Epithelial cell of proximal tubule (primary cell): ENCODE results near the genes BGN, PLXNB3, IRAK1 and MECP2.

DNA sequence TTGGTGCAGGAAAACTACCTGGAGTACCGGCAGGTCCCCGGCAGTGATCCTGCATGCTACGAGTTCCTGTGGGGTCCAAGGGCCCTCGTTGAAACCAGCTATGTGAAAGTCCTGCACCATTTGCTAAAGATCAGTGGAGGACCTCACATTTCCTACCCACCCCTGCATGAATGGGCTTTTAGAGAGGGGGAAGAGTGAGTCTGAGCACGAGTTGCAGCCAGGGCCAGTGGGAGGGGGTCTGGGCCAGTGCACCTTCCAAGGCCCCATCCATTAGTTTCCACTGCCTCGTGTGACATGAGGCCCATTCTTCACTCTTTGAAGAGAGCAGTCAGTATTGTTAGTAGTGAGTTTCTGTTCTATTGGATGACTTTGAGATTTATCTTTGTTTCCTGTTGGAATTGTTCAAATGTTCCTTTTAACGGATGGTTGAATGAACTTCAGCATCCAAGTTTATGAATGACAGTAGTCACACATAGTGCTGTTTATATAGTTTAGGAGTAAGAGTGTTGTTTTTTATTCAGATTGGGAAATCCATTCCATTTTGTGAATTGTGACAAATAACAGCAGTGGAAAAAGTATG is 3.4 kb downstream of the MAGEA12 start:
- RAMPAGE, long total RNA, result no peak
- RRBS, result no CpG with 5 or more reads among the region's 7 CpGs

DNA sequence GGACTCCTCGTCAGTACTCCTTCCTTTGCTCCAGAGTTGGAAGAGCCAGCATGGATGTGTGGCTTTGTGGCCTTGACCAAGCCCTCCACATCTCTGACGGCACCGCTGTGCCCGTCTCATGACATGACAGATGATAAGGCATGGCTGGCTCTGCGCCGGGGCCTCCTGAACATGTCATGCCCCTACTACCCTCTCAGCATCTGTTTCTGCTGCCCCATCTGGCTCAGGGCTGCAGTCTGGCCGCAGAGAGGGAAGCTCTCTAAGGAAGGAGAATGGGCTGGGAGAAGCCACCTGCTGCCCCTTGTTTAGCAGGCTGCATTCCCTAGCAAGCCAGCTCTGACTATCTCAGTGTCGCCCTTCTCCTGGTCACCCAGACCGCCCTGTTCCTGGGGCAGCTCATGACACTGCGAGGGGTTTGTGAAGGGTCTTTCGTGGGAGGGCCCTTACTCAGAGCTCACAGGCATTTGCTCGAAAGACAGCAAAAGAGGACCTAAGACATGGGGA is 7.2 kb downstream of the ZNF185 start:
- RAMPAGE, long total RNA, result no peak
- RRBS, result no CpG with 5 or more reads among the region's 12 CpGs

DNA sequence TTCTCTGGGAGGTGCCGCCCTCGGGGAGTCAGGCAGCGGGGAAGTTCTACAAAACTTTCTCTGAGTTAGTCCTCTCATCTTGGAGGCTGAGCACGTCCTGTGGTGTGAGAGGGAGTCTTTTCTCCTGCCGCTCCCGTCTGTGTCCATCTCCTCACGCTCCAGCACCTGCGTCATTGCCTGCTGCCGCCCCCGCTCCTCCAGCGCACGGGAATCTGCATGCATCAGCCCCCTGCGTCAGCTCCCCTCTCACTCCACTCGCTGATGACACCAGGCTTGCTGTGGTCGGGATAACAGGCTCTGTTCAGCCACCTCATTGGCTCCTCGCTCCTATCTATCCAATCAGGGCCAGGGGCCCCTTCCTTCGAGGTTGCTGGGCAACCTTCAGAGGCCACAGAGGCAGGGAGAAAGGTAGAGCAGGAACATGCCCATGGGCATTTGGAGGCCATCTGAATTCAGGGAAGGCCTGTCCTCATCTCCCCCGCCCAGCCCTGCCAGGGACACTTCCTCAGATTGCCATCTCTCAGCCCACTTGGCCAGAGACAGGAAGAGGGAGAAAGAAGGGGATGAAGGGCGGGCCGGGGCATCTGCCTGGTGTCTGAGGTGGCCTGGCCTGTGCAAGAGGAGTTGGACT is 9.3 kb downstream of the ZNF185 start:
- RAMPAGE, long total RNA, result no peak
- RRBS, result no CpG with 5 or more reads among the region's 20 CpGs

DNA sequence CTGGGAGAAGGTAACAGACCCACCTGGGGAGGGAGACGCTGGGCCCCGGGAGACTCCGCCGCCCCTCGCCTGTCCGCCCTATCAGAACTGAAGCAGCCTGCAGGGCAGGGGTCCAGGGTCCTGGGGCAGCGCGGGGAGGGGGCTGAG is 232 bp downstream of the PNMA3 start:
- RAMPAGE, long total RNA, result no peak
- RRBS, result 2% methylated on average over 2 of the region's 8 CpGs

GRCh38 chrX:153226537-153227160 is 39.3 kb upstream of the PWWP4 start:
- RAMPAGE, long total RNA, result no peak
- RRBS, result no CpG with 5 or more reads among the region's 11 CpGs

DNA sequence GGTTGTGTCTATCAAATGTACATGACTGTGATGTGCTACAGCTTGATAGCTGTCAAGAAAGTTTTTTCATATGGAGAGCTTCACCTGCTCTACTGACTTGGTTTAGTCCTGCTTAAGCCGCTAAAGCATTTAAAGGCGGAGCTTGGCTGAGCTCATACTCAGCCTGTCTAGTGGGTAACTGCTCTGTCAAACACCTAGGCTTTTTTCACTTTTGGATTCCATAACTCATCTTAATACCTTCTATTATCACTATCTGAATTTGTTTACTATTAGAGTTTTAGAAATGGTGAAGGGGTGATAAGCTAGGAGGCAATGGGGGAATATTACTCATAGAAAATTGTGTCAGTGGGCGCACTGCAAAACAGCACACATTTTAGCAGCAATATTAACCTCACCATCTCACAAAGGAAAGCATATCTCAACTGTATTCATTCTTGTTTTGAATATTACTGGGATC is 20.4 kb upstream of the PWWP4 start:
- RAMPAGE, long total RNA, result no peak
- RRBS, result no CpG with 5 or more reads among the region's 3 CpGs

DNA sequence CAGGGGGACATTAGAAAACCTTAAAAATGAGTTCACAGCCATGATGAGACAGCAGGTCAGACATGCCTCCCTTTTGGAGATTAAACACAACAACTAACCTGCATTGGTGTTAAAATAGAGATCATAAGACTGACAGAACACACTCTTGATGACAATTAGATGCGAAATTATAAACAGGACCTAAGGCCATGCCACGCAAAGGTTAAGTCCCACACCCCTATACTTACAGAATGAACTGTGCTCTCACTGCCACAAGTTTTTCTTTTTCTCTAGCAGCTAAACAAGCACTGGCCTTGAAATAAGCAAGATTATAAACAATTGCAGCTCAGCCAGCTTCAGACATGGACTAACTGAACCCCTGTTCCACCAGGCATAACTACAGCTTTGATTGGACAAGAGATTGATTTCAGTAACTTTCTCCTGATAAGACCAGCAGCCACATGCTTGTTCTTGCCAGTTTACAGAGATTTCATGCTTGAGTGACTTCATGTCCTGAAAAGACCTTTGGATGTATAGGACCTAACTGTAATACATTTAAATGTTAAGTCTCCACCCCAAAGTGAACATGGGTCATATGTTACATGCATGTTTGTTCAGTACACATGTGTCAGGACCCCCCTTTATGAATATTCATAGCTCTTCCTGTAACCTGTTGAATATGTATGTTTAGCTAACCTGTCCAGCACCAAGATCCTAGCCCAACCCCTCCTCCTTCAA is 27.8 kb downstream of the ZNF275 start:
- RAMPAGE, long total RNA, result no peak
- RRBS, result no CpG with 5 or more reads among the region's 2 CpGs

GRCh38 chrX:153476990-153477520 is 6.7 kb upstream of the HAUS7 start:
- RAMPAGE, long total RNA, result no peak
- RRBS, result 86% methylated on average over 1 of the region's 14 CpGs

DNA sequence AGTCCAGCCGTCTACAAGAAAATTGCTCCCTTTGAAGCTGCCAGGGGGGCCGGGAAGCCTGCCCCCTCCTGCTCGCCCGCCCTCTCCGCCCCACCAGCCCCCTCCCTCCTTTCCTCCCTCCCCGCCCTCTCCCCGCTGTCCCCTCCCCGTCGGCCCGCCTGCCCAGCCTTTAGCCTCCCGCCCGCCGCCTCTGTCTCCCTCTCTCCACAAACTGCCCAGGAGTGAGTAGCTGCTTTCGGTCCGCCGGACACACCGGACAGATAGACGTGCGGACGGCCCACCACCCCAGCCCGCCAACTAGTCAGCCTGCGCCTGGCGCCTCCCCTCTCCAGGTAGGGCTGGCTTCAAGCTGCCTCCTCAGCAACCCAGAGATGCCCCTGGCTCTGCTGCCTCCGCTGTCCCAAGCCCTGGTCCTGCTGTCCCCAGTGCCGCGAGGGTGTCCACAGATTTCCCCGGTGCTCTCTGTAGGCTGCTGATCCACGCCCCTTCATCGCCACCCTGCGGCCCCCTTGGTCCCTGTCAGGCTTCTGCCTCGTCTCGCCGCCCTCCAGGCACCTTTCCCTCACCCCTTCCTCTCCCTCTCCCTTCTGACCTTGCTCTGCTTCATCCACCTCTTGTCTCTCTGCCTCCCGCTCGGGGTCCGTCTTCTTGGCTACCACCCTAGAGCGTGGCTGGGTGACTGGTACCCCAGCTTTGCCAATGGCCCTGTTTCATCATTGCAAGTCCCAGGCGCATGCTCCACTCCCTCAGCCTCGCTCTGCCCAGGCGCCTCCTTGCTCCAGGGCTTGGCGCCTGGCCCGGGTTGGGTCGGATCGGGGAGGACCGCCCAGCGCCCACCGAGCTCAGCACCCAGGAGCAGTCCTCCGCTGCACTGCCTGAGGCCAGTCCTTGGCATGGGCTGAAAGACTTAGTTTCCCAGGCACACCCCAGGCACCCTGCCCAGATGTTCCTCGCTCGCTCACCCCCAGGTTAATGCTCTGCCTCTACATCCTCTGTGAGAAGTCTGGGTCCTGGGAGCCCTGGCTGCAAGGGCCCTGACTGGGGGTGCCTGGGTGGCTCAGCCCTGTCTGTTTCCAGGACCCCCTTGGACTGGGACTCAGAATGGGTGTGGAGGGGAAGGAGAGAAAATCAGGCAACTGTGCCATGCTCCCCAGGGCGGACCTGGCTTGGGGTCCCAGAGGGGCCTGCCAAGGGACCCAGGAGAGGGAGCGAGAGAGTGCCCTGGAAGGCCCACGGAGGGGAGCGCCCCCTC is at the start of gene BGN:
TSS of gene BGN (plus strand) at position 199 of the 1,252 bp plus-strand sequence.
- RAMPAGE, long total RNA, result no peak
- RRBS, result no CpG with 5 or more reads among the region's 54 CpGs

DNA sequence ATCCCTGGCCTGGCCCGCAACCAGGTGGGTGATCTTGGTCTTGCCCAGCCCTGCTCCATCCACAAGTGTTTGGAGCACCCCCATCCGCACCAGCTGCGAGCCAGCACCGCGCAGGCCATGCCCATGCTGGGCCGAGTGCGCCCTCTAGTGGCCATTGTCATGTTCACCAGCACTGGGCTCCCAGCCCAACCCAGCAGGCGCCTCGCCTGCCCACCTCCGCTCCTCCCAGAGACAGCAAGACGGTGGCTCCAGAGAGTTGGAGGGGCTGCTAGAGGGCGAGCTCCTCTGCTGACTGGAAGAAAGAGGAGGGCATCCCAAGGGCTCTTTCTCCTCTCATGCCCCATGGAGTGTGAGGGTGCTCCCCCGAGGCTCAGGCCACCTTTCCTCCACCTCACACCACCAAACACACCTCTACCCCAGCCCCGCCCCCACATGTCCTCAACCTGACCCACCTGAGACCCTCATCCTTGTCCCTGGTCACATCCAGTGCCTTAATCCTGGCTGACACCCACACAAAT is 9.8 kb upstream of the ATP2B3 start:
- RAMPAGE, long total RNA, result no peak
- RRBS, result no CpG with 5 or more reads among the region's 14 CpGs

DNA sequence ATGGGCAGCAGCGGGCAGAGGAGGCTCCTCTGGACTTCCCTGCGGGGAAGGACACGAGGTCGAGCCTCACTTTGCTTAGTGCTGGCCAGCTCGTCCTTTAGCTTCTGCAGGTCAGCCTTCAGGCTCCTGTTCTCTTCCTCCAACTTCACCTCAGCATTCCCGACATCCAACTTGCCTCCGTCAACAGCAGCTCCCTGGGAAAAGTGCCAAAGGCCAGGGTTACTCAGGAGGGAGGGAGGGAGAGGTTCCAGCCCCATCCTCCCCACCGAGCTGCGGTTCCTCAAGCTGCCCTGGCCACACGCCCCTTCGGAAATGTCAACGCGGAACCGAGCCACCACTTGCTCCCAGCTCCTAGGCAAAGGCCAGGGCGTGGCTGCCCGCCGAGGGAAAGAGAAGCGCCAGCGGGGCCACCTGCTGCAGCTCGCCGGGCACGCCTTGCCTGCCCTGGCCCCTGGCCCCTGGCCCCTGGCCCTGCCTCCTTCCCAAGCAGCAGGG is 15.2 kb downstream of the SLC6A8 start:
- RAMPAGE, long total RNA, result no peak
- RRBS, result no CpG with 5 or more reads among the region's 22 CpGs

- RAMPAGE, long total RNA, result no peak
- RRBS, result 15% methylated on average over 1 of the region's 13 CpGs
Observed at GRCh38 chrX:153708465-153708963, 15.7 kb downstream of the BCAP31 start.

GRCh38 chrX:153763965-153764368 is at the start of gene PLXNB3:
Gene PLXNB3 (plus strand): TSS chrX:153764249.
- RAMPAGE, long total RNA, result no peak
- RRBS, result 0% methylated on average over 3 of the region's 15 CpGs

- RAMPAGE, long total RNA, result no peak
- RRBS, result 3% methylated on average over 26 of the region's 35 CpGs
Observed at GRCh38 chrX:153829302-153829776, 1.0 kb downstream of the PDZD4 start.

DNA sequence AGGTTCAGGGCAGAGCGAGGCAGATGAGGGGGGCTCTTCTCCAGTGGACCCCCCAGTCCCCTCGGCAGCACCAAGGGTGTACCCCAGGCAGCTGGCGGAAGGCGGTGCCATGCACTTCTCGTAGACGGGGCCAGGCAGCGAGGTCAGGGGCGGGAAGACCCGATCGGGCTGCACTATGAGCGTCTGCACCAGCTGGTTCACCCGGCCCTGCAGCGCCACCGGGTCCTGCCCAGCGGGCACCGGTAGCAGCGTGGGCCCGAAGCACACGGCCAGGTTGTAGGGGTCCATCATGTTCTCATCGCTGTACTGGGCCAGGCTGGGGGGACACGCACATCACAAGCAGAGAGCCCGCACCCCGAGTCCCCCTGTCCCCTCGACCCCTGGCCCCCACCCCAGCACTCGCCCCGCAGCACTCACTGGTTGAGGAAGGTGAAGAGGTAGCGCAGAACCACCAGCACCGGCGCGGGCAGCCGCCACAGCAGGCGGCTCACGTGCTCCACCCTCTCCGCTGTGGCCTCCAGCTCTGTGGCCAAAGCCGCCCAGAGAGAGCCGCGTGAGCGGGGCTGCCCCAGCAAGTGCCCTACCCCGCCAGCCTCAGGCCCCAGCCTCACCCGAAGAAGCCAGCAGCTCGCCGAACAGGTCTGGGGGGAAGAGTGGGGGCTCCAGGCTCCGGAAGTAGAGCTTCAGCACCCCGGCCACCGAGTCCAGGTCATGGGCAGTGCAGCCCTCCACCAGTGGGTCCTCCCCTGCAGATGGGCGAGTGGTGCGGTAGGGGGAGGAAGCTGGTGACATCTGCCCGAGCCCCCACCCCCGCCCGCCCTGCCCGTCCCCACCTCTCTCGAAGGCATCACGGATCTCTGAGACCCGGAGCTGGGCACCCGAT is 5.9 kb downstream of the AVPR2 start:
- RAMPAGE, long total RNA, result no peak
- RRBS, result no CpG with 5 or more reads among the region's 55 CpGs

- RAMPAGE, long total RNA, result no peak
- RRBS, result no CpG with 5 or more reads among the region's 24 CpGs
Observed at GRCh38 chrX:153935470-153935968, 682 bp upstream of the NAA10 start.

GRCh38 chrX:154019620-154020923 is at the start of gene IRAK1:
Gene IRAK1 (minus strand): TSS chrX:154019902.
- RAMPAGE, long total RNA, result no peak
- RRBS, result 2% methylated on average over 31 of the region's 109 CpGs

DNA sequence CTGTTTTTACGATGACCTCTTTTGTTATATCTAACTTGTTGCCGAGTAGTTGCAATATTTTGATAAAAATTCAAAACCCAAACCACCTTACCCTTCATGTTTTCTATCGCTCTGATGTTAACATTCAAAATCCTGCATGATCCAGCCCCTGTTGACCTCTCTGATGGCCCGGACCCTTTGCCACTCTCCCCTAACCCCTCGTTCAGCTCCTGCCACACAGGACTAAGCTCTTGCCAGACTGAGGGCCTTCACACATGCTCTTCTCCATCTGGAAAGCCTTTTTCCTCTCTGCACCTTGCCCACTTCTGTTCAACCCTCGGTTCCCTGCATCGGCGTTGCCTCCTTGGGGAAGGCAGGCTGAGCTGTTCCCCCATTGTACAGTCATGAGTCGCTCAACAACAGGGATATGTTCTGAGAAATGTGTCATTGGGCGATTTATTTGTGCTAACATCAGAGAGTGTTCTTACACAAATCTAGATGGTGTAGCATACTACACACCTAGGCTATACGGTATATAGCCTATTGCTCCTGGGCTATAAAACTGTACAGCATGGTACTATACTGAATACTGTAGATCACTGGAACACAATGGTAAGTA is 21.2 kb downstream of the MECP2 start:
- RAMPAGE, long total RNA, result no peak
- RRBS, result no CpG with 5 or more reads among the region's 11 CpGs

GRCh38 chrX:154083115-154083863 is 14.2 kb downstream of the MECP2 start:
- RAMPAGE, long total RNA, result no peak
- RRBS, result no CpG with 5 or more reads among the region's 9 CpGs

DNA sequence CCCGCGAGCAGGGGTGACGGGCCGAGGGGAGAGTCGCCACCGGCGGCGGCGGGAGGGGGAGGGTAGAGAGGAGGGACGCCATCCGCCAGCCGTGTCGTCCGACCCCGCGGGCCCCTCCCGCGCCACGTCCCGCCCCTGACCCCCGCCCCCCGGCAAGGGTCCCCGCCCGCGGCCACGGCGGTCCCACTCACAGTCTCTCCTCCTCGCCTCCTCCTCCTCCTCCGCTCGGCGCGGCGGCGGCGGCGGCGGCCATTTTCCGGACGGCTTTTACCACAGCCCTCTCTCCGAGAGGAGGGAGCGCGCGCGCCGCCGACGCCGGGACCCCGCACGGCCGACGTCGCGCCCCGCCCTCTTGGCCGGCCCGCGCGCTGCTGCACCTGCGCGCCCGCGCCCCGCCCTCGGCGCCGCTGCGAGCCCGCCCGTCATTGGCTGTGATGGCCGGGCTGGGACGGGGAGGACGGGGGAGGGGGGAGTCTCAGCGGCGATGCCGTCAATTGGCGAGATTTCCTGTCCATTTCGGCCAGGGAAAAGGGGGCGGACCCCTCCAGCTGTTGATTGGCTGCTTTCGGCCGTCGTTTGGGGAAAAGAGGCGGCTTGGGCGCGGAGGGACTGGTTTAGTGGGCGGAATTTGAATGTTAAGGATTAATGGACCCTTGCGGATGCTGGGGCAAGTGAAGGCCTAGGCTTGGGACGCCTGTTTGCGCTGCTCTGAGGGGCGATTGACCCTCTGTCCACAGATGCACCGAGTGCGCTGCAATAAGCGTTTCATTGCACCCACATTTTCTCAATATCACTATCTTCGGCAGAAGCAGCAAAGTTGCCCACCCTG is at the start of gene MECP2:
TSS of gene MECP2 (minus strand) at position 305 of the 829 bp plus-strand sequence.
- RAMPAGE, long total RNA, result no peak
- RRBS, result under 1% methylated on average over 31 of the region's 94 CpGs